Measurements from ENCODE around the gene PGA3.

GRCh38 chr11:61006750-61007146 lies 35.3 kb downstream of the CD6 start:
- PRO-cap: no peak

- PRO-cap: no peak
Observed at GRCh38 chr11:61042601-61042930, 59.7 kb upstream of the CD5 start.

- PRO-cap: no peak
Observed at GRCh38 chr11:61066093-61066367, 36.3 kb upstream of the CD5 start.

DNA sequence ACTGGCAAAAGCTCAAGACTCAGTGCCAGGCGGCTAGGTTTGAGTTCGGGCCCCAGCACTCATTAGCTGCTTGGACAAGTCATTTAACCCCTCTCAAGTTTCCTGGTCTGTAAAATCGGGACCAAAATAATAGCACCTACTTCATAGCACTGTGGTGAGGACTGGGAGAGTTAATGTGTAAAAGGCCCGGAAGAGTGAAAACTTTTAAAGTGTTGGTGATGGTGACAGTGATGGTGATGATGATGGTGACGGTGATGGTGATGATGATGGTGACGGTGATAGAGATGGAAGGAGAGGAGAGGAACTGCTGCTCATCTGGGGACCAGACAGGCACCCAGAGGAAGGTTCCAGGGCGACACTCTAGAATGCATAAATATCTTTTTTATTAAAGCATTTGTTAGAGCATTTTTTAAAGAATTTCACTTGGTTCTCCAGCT lies 8.4 kb downstream of the CD5 start:
- PRO-cap: no peak

GRCh38 chr11:61149814-61150302 lies 11.4 kb downstream of the VPS37C start:
- PRO-cap: bidirectional peak, plus-strand start at chr11:61149933, minus-strand start at chr11:61149668

DNA sequence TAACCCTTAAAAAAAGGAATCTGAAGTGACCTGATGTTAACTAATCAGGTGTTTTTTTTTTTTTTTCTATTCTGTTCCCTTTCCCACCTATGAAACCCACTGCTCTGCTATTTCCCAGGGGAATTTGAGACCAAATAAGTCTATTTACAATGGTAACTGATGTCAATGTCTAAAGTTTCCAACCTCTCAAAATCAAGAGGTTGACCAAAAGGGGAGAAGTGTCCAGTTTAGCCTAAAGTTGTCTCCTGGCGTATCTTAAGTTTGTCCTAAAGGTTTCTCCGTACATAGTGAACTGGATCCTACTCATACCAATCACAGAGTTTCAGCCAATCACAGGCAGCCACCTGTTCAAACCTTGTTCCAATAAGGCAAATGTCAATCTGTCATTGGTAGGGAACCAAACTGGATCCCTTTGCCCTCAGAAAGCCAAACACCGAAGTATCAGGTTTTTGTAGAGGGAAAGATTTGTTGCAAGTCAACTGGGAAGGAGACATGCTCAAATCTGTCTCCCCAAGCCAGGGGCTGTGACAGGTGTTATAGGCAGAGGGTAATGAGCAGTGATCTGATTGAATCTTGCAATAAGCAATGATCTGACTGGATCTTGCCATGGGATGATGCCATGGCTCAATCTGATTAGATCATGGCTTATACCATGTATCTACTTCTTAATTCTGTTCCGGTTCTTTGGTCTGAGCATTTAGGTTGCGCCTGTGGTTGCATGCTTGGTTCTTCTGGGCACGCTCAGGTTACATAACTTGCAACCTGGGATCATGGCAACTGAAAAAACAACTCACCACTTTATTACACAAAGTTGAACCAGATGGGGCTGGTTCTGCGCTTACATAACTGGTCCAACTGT lies 1.0 kb upstream of the VPS37C start:
- PRO-cap: no peak

- PRO-cap: no peak
Observed at GRCh38 chr11:61195104-61196106, 7.9 kb upstream of the PGA3 start.

GRCh38 chr11:61203234-61203705 lies at the start of gene PGA3:
TSS of gene PGA3 (plus strand) at chr11:61203515.
- PRO-cap: no peak

DNA sequence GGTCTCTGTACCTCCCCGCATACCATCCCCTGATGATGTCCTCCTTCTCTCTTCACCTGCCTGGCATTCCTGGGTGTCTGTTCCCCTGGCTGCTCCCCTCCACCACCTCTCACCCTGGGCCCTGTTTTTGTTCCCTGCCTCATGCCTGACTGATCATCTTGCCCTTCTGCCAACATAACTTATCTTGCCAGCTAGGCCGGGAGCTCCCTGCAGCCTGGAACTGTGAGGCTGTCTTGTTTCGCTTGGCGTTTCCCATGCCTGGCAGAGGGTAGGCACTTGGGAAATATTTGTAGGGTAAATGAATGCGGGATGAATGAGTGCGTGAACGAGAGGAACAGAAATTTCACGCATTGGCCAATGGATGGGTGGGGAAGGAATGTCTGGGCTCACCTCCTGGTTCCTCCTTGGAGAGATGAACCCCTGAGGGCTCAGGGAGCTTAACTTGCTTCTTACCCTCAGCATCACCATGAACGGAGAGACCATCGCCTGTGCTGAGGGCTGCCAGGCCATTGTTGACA lies 8.3 kb downstream of the PGA5 start:
- PRO-cap: no peak

GRCh38 chr11:61362534-61362937 lies 362 bp downstream of the TMEM138 start:
- PRO-cap: no peak

GRCh38 chr11:61489931-61490788 lies 9.2 kb downstream of the PPP1R32 start:
- PRO-cap: no peak

GRCh38 chr11:61539032-61539314 lies 30.4 kb downstream of the LRRC10B start:
- PRO-cap: no peak

GRCh38 chr11:61589807-61590300 lies 9.0 kb upstream of the SYT7 start:
- PRO-cap: bidirectional peak, plus-strand start at chr11:61590067, minus-strand start at chr11:61589950

DNA sequence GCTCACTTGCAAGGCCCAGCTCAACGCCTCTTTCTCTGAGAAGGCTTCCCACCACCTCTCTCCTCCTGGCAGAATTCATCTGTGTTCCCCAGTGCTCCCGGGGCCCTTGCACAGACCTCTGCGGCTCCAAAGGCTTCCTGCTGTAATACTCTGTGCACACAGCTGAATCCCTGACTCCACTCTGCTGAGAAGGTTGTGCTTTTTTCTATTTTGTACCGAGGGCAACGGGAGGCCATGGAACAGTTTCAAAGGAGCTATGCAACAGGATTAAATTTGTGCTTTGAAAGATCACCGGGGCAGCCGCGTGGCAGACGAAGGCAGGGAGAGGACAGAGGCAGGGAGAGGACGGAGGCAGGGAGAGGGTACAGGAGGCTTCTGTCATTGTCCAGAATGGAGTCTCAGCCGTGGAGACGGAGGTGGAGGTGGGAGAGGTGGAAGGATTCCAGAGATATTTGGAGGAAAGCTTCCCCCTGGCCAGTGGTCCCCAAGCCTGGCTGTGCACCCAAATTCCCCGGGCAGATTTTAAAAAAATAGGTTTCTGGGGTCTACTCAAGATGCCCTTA lies 49.3 kb upstream of the SYT7 start:
- PRO-cap: no peak

GRCh38 chr11:61650928-61651502 lies 29.2 kb upstream of the DAGLA start:
- PRO-cap: unidirectional peak, plus-strand start at chr11:61651388

DNA sequence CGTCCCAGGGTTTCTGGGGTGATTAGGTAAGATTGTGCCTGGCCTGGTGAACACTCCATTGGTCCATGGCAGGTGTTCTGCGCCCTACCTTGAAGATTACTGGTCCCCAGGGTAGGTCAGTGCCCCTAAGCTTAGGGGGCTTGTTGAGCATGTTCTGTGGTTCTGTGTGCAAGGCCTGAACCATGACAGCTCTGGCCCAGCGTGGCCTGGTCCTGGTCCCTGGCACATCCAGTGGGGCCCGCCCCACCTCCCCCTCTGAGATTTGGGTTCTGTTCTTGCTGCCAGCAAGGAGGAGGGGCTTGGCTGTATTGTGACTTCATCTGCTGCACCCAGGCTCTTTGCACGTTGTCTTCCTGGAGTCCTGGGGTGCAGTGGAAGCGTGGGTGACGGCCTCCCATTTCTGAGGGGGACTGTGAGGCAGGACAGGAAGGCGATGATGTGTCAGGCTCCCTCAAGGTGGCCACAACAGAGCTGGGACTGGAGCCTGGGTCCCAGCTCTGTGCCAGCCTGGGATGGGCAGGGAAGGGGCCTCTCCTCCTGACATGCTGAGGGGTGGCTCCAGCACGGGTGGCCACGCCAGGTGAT lies 5.1 kb downstream of the MYRF start:
- PRO-cap: no peak

- PRO-cap: no peak
Observed at GRCh38 chr11:61788973-61789423, 3.4 kb downstream of the TMEM258 start.

GRCh38 chr11:61804111-61804828 lies 11.6 kb downstream of the FEN1 start:
- PRO-cap: no peak

DNA sequence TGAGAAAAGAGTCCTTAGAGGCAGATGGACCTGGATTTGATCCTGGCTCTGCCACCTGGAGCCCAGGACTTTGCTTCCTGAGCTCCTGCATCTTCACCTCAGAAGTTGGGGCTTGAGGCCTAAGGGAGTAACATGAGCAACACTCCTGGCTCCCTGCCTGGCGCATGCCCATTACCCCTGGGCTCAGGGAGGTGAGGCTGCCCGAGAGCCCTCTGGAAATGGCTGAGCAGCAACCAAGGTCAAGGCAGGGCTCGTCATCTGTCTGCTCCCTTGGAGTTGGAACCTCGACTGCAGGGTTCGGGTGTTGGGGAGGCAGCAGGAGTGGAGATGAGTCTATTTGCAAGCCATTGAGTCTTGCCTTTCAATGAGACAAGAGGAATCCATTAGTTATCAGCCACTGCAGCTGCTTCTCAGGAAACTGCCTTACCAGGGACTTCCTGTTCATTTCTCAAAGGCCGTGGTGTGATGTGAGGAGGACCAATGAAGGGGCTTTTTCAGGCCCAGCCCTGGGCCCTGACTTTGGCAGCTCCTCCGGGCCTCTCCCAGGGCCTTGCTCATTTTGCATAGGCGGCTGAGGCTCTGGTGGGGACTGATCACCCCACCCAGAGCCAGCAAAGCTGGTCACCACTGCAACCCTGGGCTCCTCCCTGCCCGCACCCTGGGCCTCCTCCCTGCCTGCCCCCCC lies 6.3 kb downstream of the FADS2 start:
- PRO-cap: unidirectional peak, plus-strand start at position 566 of the sequence

GRCh38 chr11:61958882-61959365 lies 8.5 kb downstream of the FTH1 start:
- PRO-cap: no peak

Measured in rectum (tissue), 1 donor.